Pericardium fibroblast (primary cell): ENCODE results near the gene SV2B.

- RAMPAGE, long total RNA = no peak
These were observed 28.8 kb upstream of the FURIN start for GRCh38 chr15:90839280-90840338.

GRCh38 chr15:90883349-90883728 is 965 bp upstream of the FES start:
- RAMPAGE, long total RNA = no peak

DNA sequence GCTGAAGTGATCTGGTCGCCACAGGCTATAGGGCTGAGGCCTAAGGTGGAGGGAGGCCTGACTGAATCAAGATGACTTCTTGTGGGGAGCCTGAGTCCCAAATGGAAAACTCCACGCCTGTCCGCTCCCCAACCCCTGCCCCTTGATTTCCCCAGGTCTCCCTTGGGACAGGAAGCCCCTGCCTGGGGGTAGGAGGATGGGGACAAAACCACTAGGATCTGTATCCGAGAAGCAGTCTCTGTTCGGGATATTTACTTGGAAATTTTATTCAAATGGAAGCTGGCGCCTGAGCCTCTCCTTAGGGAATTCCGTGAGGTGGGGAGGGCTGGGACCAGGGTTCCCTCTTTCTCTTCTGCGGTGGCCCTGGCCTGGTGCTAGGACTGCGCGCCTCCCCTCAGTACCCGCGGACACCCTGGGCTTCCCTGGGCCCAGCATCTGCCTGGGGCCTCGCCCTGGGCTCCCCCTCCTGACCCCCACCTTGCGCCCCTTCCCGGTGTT is 526 bp upstream of the FES start:
- RAMPAGE, long total RNA = no peak

DNA sequence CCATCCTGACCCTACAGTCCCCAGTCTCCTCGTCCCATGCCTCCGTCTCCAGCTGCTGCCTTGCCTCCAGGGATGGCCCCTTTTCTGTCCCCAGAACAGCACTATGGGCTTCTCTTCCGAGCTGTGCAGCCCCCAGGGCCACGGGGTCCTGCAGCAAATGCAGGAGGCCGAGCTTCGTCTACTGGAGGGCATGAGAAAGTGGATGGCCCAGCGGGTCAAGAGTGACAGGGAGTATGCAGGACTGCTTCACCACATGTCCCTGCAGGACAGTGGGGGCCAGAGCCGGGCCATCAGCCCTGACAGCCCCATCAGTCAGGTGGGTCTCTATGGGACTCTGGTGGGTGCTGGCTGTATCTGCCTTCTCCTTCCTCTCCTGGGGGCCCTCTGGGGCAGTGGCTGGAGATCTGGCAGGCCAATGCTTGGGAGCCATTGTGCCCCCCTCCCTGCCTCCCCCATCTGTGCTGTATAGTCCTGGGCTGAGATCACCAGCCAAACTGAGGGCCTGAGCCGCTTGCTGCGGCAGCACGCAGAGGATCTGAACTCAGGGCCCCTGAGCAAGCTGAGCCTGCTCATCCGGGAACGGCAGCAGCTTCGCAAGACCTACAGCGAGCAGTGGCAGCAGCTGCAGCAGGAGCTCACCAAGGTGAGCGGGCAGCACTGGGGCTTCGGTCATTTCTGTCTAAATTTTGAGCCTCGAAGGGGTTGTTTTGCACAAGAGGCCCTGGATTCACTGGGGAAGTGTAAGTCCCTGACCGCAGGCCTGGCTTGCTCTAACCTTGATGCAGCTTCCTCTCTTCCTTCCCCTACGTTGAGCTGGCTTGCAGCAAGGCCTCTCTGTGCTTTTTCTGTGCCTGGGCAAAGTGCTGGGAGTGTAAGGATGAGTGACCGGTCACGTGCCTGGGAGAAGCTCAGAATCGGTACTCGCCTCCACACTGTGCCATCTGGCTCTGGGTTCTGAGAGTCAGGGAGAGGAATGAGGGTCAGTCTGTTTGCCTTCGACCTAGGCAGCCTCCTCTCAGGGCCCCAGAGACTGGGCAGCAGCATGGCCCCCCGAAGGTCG is 969 bp downstream of the FES start:
- RAMPAGE, long total RNA = no peak

GRCh38 chr15:90892799-90893591 is 8.7 kb downstream of the FES start:
- RAMPAGE, long total RNA = no peak

- RAMPAGE, long total RNA = no peak
These were observed 1.2 kb downstream of the RCCD1 start for GRCh38 chr15:90955927-90956318.

GRCh38 chr15:91099555-91100743 is at the start of gene SV2B:
SV2B (plus strand) TSS chr15:91100257.
- RAMPAGE, long total RNA = no peak

GRCh38 chr15:91116113-91116831 is 16.2 kb downstream of the SV2B start:
- RAMPAGE, long total RNA = no peak

- RAMPAGE, long total RNA = no peak
These were observed 356.2 kb downstream of the SV2B start for GRCh38 chr15:91455873-91457097.

DNA sequence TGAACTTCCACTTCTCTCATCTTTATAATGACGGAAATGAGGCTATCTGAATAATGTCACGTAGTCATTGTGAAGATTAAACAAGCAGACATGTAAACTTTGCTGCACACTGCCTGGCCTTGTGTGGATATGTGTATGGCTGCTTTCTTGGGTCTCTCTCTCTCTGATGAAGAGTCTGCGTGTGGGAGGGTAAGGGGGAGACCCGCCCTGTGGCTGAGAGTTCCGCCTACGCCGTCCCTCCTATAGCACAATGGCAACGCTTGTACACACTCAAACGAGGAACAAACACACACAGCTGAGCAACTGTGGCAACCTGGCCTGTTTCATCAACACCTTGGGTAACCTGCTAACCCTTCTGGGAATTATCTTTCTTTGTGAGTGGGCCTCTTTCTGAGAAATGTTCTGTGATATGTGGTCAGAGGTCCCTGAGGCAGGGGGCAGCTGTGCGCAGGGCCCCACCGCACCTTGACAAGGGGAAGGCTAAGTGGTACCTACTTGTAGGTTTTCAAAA is 369.9 kb downstream of the SV2B start:
- RAMPAGE, long total RNA = no peak

DNA sequence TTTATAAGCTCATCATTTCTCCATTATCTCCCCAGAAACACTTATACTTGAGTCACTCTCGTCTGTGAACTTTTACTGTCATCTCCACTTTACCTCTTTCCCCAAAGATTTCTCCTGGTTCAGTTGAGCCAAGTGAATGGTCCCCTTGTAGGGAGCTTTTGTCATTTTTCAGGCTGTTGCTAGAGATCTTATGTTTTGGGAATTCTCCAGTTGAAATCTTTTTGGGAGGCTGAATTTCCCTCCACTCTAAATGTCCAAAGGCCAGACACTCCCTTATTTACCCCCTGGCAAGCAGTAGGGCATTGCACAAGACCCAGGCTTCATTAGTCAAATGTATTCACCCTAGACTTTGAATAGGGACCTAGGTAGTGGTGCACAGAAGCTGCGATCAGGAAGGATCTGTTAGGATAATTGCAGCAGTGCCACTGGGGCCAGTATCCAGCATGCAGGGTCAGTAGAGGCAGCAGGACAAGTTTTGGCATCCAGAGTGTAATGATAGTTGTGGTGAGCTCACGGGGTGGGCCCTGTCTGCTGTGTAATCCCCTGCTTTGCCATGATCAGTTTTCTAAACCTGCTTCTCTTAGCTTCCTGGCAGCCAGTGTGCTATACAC is 356.5 kb upstream of the SLCO3A1 start:
- RAMPAGE, long total RNA = no peak

GRCh38 chr15:91536628-91537271 is 316.8 kb upstream of the SLCO3A1 start:
- RAMPAGE, long total RNA = no peak

- RAMPAGE, long total RNA = no peak
These were observed 62.6 kb downstream of the SLCO3A1 start for GRCh38 chr15:91915655-91916884.

GRCh38 chr15:91947740-91948927 is 94.6 kb downstream of the SLCO3A1 start:
- RAMPAGE, long total RNA = no peak

GRCh38 chr15:92011692-92012193 is 158.2 kb downstream of the SLCO3A1 start:
- RAMPAGE, long total RNA = no peak

DNA sequence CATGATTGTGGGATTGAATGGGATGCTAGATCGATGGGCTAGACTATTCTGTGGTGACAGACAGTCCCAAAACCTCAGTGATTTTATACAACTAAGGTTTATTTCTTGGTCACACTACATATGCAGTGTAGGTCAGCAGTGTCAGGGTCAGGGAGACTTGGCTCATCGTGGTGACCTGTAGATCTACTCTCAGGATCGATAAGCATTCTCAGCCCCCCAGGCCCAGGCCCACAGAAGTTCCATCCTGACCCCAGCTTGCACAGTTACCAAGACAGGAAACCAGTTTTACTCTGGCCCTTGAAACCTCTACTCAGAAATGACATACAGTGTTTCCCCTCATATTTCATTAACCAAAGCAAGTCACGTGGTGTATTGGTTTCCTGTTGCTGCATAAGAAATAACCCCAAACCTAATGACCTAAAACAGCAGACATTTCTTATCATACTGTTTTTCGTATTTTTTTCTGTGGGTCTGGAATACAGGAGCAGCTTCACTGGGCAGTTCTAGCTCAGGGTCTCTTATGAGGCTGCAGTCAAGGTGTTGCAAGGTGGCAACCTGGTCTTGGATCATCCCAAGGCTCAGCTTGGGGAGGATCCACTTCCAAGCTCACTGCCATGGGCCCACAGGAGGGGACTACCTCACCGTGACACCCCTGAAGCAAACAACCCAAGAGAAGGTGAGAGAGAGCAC is 242.2 kb downstream of the SLCO3A1 start:
- RAMPAGE, long total RNA = no peak

- RAMPAGE, long total RNA = no peak
These were observed 55.9 kb upstream of the FAM174B start for GRCh38 chr15:92711239-92712057.

DNA sequence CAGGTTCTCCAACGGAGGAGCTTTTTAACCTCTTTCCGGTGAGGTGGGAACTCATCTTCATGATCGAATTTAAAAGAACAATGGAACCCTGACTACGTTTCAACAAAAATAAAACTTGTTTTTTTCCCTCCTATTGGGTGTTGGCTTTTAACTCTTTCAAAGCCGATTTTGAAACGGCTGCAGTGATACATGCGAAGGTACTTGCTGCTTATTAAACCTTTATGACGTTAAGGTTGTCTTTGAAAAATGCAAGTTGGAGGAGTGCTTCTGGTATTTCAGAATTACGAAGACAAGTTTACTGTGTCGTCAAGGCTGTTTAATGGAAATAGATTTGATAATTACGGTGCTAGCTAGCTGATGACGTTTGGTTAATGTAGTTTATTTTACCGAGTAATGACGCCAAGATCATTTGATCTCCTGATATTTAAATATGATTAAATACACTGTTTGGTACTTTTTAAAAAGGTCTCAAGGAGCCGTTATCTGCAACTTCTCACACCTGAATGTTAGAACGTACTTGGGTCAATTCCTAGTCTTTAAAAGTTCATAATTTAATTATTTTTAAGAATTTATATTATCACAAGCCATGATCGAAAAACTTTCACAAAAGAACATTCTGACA is 16.4 kb upstream of the CHD2 start:
- RAMPAGE, long total RNA = no peak

DNA sequence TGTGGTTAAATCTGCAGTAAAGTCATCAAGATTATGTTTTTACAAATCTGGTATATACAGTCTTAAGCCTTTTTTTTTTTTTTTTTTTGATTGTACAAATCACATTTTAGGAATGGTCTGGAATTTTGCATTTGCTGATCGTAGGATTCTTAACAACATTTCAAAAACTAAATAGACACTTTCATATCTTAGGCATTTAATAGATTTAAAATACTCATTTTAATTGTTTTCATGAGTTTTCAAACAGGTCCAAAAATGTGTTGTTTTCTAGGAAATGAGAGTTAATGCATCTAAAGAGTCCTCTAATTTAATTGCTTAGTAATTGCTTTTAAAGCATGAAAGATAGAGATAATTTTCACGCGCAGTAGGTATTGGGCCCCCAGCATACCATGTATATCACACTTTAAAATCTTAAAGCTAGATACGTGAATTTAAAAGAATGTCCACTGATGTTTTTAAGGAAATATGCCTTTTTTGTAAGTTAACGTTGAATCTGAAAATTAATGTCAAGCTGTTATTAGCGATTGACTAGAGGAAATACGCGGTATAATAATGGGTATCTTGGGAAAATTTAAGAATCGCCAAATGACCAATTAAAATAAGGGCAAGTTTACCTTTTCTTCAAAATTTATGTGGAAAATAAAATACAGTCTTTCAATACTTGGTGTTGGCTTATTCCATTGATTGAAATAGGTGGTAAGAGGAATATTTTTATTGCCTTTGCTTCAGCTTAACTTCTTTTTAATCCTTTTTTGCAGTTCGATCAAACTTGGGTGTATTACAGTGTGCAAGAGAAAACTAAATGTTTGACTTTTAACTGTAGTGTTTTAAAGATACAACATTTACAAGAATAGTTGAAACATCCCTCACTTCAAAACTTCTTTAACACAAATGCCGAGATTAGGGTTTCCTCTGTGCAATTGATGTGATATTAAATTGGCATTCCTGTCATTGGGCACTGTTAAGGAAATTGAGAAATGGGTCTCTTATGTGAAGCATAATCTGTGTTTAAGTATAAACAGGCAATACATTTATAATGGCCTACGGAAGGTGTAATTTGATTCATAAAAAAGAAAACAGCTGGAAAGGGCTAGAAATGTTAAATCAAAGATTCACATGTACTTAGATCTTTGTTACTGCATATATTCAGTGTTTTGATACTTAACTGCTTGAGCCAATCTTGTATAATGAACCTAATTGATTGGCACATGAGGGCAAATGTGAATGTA is 13.2 kb upstream of the CHD2 start:
- RAMPAGE, long total RNA = no peak

DNA sequence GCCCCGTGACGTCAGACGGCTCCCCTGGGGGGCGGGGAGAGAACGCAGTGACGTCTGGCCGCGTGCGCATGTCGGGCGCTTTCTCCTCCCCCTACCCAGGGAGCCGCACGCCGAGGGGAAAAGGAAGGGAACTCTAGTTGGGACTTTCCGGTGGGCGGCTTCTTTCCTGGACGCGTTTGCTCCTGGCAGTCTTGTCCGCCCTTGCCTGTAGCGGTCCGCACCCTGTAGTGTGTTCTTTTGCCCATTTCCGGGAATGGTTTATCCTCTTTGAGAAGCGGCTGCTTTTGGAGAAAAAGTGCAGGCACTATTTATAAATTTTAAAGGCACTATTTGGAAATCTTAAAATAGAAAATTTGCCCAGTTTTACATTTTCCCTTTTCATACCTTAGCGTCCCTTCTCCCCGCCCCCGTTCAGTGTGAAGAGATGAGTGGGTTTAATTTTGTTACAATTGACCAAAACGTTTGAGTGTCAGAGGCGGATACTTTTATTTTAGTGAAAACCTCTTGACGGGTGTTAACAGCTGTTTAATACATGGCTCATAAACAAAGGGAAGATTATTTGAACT is 4.3 kb downstream of the CHD2 start:
- RAMPAGE, long total RNA = no peak